ENCODE results near the gene OR4F6.

DNA sequence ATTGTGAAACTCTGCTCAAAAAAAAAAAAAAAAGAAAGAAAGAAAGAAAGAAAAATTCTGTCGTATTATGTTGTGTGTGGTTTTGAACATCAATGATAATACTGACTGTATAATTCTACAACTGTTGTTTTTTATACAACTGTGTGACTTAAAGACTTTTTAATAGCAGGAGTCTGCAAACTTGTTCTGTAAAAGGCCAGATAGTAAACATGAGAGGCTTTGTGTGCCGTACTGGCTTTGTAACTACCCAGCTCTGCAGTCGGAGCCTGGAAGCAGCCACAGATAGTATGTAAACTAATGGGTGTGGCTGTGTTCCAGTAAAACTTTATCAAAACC, 11.8 kb downstream of the ASB7 start:
- PRO-cap: no peak

GRCh38 chr15:100686042-100686916, 83.9 kb downstream of the ASB7 start:
- PRO-cap: no peak

GRCh38 chr15:100687165-100687910, 84.9 kb downstream of the ASB7 start:
- PRO-cap: no peak

DNA sequence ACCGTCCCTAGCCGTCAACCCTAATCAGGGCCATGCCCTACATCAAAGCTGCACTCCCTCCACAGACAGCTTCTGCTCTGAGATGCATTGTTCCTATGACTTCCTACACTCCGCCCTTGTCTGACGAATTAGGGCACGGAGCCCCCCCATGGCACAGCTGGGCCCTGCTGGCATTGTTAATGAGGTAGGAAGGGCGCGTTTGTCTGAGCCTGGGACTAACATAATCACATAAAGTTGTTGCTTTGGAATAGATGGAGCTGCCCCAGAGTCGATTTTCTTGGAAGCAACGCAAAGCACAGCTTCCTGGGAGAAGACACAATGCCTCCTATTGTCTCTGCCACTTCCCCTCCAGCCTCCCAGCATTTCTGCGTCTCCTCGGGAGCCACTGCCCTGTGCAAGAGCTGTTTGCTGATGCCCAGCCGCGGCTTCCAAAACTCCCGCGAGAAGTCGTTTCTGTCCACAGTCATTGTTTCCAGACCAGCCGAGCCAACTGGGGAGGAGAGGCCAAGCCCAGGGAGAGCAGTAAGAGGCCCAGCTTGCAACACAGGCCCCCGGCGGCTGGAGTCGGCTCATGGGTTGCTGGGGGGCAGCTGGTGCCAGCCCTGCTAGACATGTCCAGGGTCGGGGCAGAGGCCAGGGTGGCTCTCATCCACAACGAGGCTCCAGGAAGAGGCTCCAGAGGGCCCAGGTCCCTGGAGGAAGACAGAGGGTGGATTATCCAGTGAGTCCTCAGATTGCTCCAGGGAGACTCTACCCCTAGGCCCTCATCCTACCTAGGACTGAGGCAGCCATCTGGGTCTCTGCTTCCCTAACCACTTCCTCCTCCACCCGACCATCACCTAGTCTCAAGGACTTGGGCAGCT, 18.0 kb upstream of the ALDH1A3 start:
- PRO-cap: no peak

GRCh38 chr15:100914616-100915530, 4.3 kb upstream of the LRRK1 start:
- PRO-cap: no peak

- PRO-cap: no peak
Observed at GRCh38 chr15:100929528-100930236, 10.5 kb downstream of the LRRK1 start.

GRCh38 chr15:101201075-101202285, 50.4 kb downstream of the CHSY1 start:
- PRO-cap: bidirectional peak, plus-strand start at chr15:101201642, minus-strand start at chr15:101201412

DNA sequence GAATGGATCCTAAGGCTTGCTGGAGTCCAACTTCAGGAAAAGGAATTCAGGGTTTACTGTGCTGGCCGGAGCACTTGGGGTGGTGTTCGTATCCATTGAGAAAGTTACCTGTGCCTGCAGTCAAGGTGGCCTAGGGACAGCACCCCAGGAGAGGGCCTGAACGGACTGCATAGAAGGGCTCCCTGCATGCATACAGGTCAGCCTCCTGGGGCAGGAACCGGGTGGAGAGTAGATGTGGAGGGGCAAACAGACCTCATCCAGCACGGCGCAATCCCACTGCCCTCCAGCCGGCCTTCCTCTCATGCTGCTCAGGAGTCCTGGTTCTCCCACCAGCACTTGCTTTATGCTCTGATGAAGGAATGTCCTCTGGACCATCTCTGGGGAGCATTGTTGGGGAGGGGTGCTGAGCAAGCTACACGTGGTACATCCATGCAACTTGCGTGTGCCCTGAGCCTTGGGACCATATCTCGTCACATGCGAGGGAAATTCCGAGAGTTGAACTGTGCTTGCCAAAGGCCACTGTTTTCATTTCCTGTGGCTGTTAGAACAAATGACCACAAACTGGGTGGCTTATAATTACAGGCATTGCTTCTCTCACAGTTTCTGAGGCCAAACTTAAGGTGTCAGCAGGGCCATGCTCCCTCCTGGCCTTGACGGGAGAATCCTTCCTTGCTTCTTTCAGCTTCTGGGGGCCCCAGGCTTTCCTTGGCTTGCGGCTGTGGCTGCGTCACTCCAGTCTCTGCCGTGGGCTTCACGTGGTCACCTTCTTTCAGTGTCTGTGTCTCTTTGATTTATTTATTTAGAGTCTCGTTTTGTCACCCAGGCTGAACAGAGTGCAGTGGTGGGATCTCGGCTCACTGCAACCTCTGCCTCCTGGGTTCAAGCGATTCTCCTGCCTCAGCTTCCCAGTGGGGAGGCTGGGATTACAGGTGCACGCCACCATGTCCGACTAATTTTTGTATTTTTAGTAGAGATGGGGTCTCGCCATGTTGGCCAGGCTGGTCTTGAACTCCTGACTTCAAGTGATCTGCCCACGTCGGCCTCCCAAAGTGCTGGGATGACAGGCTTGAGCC, 12.2 kb downstream of the SELENOS start:
- PRO-cap: no peak

GRCh38 chr15:101322561-101323031, 27.5 kb upstream of the SNRPA1 start:
- PRO-cap: no peak

GRCh38 chr15:101328872-101329711, 34.0 kb upstream of the SNRPA1 start:
- PRO-cap: no peak

- PRO-cap: no peak
Observed at GRCh38 chr15:101430028-101430457, 59.5 kb downstream of the PCSK6 start.

DNA sequence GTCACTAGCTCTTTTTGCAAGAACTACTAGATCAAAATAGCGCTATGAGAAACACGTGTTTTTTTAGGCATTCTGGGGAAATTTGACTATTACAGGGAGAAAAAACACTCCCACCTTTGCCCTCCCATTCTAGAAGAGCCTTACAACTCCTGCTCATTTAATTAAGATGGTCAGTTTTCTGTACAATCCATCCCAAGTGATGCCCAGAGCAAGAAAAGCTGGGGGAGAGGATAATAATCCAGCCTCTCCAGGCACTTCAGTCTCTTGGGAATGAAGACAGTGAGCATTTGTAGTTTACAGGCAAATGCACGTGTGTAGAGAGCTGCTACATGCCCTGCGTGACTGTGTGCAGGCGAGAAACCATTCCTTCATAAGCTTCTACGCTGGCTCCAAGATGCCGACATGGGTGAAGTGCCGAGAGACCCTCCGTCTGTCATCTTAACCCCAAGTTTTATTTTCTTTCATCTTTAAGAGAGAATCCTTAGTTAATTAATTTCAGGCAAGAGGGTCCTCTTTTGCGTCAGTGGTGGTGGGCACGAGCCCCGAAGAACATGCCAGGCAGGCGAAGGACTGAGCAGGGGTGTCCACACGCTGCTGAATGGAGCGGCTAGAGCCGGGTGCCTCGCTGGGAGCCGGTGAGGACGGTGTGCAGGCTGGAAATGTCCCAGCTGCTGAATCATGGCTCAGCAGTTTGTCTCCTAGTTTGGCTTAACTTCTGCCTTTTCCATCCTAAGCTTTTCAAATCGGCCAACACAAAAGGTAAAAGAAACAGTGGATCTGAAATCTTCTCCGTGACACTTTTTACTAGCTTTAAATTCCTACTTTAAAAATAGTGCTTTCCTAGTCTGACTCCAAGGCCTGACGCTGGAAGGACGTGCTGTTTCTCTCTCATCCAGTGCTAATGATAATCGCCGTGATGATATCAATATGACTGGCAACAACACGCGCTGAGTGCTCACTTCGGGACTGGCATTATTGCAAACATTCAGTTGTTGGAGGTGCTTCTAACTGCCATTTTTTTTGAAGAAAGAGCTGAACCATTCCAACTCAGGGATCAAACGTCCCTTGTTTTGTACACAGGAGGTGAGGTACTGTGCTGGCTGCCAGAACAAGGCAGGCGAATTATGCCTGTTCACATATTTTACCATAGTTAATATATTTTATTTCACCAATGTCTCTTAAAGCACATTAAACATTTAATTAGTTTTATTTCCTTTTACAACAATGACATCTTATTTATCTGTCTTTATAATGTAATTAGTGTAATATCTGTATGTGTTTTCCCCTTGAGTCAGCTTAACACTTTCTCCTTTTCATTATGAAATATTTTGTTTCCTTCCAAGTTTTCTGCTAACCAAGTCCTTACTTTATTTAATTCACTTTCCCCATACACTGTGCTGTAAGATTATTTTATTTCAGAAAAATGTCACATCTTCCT, 19.9 kb downstream of the PCSK6 start:
- PRO-cap: no peak

GRCh38 chr15:101487076-101487393, 2.5 kb downstream of the PCSK6 start:
- PRO-cap: no peak

- PRO-cap: no peak
Observed at GRCh38 chr15:101641891-101642347, 10.3 kb downstream of the TM2D3 start.

DNA sequence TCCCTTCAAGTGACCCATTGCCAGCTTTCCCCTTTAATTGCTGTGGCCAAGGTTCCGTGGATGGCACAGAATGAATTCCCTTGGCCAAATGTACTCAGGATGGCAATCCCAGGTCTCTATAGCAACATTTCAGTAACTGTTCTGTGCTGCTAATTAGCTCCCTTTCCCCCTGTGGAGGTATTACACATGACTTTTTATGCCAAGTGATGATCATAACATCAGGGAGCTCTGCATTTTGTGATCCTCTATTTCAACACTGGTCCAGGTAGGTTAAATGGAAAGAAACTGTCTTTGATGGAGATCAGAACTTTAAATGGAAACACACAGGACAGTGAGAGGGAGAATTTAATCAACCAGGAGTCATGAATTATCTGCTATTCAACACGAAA, at the start of gene OR4F6:
Gene OR4F6, plus strand, starts transcription at position 229 of the 389 bp plus-strand sequence.
- PRO-cap: no peak